Glomerular endothelial cell (primary cell): ENCODE results near the genes CLHC1, FANCL, PEX13 and XPO1.

GRCh38 chr2:55134388-55134862, 84.2 kb upstream of the RTN4 start:
- RAMPAGE, long total RNA: no peak

- RAMPAGE, long total RNA: no peak
These were observed 72.8 kb downstream of the CLHC1 start for GRCh38 chr2:55159263-55159676.

DNA sequence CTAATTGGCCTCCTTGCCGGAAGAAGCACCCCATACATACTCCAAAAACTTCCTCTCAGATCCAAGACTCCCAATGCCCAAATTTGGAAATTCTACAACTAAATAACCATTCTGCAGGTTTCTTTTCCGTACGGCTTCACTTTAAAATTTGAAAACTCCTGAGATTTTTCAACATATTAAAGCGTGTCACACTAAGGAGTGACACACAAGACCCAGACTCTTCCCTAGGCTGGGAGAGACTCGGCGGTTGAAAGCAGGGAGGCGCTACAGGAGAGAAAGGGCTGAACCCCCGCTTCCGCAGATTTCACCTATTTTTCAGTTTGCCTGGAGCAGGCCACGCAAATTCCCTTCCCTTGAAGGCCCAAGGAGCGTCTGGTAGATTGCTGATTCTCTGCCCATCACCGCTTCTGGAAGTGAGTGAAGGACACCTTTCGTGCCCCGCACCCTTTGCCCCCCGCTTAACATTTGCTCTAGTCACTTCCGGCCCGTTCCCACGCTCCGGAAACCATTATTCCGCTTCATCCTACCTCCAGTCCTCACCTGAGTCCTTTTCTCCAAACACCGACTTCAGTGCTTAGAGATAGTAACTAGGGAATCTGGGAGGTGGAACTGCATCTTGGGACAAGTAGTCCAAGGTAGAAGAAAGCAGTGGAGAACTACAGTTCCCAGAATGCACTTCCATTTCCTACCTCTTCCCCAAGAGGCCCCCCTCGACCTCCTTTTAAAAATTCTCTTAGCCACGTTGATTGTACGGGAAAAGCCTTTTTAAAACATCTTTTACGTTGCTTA, at the start of gene CLHC1:
Gene CLHC1, minus strand, starts transcription at position 598 of the 789 bp plus-strand sequence.
- RAMPAGE, long total RNA: no peak

GRCh38 chr2:55625948-55626733, 8.7 kb upstream of the PPP4R3B start:
- RAMPAGE, long total RNA: no peak

DNA sequence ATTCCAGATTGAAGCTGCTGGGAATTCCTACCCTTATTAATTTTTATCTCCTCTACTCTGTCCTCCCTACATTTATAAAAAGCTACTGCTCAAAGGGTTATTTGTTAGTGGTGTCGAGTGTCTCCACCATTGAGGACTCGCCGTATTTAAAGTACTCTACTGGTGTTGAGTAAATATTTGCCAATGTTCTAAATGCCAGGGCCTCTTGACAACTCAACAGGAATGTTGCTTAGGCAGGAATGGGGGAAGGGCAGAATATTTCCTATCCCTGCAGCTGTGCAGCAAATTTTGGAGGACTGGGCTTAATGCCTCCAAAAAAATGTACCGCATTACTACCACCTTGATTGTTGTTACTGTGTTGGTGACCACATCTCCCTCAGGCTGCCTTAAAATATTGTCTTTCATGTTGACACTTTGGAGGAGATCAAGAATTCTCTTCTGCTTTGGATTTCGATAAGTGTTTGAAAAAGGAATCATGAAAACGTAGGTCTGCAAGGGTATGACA, 84.4 kb downstream of the EFEMP1 start:
- RAMPAGE, long total RNA: no peak

- RAMPAGE, long total RNA: no peak
These were observed 891.5 kb downstream of the CCDC85A start for GRCh38 chr2:57075281-57075773.

DNA sequence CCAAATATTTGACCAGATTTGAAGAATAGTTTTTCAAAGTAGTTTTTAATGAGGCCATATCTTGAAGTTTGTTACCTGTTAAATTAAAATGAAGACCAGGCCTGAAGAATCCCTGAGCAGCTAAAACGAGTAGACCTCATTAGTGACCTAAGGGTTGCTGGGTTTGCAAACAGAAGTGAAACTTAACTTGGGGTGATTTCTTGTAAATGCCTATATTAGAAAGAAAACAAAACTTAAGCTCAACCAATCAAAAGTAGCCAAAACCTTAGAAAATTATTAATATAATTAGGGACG, 138.0 kb upstream of the VRK2 start:
- RAMPAGE, long total RNA: no peak

DNA sequence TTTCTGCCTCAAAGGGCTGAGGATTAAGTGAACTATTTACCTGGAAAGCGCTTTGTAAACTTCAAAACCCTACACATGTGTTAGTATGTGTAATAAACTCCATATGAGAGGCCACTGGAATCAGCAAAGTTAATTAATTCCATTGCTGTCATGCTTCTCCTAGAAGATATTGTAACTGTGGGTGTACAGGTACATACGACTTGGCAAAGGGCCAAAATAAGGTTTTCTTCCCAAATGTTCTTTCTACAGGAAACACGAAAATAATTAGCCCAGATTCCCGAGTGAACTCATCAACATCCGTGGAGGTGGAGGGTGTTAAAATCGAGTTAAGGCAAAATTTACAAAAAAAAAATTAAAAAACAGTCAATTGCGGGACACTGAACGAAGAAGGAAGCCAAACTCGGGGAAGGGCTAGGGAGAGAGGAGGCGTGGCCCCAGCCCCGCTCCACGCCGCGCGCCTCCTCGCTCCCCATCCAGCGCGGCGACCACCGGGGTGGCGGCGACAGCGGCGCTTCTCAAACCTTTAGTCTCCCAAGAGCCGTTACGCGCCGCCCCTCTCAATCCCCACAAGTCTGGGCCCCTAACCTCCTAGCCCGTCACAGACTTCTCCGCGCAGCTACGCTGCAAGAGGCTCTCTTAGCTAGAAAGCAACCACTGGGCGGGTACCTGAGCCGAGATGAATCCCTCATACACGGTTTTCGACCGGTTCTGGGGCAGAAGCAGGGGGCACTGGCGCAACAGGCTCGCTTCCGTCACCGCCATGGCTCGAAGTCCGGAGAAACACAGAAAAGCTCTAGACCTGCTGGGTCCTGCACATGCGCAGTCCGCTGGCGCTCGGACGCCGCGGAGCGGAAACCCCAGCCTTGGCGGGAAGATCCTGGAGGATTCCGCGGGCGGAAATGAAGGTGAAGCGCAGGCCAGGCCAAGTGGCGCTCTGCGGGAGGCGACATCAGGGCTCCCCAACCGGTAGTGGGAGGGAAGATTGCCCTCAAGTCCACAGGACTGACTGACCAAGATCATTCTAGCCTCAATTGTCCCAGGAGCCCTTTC, at the start of gene FANCL:
Gene FANCL, minus strand, starts transcription at position 774 of the 1,050 bp plus-strand sequence.
- RAMPAGE, long total RNA: start-site peak on the minus strand centred at position 795 of the sequence, 42 bp wide, 54 and 112 reads in 2 replicates

GRCh38 chr2:60053670-60053989, 499.8 kb downstream of the BCL11A start:
- RAMPAGE, long total RNA: no peak

GRCh38 chr2:60353508-60354342, 199.7 kb downstream of the BCL11A start:
- RAMPAGE, long total RNA: no peak

- RAMPAGE, long total RNA: no peak
These were observed 21.6 kb downstream of the BCL11A start for GRCh38 chr2:60531762-60532359.

DNA sequence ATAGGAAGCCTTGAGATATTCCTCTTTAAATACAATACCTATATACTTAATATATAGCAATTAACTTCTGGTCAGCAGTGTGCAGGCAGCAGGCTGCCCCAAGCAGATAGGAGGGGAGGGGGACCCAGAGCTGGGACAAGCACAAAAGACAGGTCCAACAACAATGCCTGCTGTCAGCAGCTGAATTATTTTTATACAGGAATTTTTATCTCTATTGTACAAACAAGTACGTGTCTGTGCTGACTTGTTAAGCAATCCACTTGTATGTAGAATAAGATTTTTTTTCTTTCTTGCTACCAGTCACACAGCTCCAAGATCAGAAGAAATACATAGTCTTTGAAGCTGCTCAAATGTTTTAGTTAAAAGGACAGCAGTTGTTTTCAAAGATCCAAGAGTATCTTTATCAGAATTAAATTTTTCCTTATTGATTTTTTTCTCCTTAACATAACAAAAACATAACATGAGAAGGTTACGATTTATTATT, 16.7 kb downstream of the BCL11A start:
- RAMPAGE, long total RNA: no peak

- RAMPAGE, long total RNA: no peak
These were observed 50.8 kb downstream of the PAPOLG start for GRCh38 chr2:60806666-60807463.

DNA sequence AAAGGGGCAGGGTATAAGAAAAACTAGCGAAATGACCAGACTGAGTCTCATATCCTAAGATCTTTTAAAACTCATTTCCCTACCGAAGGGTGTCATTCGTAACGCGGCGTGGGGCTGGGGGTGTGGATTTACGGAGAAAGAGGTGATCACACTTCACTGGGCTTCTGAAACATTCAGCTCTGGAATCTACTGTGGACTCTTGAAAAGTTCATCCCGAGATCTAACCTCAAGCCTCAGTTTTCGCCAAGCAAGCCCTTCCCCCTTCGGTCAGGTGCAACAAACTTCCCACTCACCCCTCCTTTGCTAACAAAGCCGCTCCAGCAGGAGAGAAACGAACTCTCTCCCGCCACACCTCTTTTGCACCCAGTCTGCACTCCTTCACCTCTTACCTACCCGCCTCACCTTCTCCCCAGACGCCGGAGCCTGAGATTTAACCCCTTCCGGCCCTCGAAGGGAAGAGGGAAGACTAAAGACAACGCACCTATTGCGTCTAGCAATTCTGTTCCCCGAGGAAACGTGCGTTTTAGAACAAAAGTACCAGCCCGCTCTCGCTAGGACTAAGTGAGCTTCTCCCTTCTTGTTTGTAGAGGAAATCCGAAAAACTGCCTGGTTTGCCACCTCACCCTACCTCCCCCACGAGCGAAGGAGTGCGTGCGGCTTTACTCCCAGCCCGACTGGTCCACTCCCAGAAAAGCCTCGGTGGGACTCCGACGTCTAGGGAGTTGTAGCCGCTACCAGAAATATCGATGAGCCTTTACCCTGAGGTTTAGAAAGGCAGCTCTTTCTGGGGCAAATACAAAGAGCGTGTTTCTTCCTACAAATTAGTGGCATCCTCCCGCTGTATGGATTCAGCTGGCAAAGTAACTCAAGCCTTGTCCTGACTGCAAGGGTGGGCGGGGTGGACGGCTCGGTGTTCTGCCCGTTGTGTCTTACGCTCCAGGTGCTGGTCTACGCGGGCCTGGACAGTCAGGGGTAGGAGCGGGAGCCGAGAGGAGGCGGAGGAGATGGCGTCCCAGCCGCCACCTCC, at the start of gene PEX13:
Gene PEX13, plus strand, starts transcription at position 965 of the 1,027 bp plus-strand sequence.
- RAMPAGE, long total RNA: start-site peak on the minus strand centred at position 439 of the sequence, 60 bp wide, 41 and 30 reads in 2 replicates; start-site peak on the plus strand centred at position 980 of the sequence, 31 bp wide, 287 and 309 reads in 2 replicates

- RAMPAGE, long total RNA: no peak
These were observed 46.1 kb upstream of the C2orf74 start for GRCh38 chr2:61115790-61116398.

DNA sequence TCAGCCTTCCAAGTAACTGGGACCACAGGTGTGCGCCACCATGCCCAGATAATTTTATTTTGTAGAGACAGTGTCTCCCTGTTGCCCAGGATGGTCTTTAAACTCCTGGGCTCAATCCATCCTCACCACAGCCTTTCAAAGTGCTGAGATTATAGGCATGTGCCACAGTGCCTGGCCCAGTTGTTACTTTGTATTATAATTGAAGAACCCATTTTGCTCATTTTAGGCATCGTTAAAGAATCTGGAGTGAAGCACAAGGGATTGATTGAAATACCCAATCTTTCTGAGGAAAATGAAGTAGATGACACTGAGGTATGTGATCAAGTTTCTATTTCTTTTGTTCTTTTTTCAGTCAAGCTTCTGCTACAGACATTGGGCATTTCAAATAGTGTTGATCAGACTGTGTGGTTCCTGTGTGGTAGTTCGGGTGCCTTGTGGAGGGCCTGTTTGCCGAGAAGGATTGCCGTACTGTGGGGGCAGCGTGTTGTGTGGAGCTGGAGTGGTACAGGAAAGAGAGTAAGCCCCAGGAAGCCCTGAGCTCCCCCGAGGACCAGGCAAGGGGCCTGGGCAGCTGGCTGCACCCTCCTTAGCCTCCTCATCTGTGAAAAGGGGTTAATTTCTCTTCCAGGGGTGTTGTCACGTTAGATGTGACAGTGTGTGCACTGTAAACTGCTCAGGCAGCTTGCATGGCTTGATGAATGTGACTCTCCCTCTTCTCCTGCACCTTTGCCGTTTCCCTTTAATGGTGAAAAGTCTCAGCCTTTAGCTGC, 19.3 kb downstream of the C2orf74 start:
- RAMPAGE, long total RNA: no peak

GRCh38 chr2:61443428-61444050, 27.3 kb downstream of the USP34 start:
- RAMPAGE, long total RNA: no peak

DNA sequence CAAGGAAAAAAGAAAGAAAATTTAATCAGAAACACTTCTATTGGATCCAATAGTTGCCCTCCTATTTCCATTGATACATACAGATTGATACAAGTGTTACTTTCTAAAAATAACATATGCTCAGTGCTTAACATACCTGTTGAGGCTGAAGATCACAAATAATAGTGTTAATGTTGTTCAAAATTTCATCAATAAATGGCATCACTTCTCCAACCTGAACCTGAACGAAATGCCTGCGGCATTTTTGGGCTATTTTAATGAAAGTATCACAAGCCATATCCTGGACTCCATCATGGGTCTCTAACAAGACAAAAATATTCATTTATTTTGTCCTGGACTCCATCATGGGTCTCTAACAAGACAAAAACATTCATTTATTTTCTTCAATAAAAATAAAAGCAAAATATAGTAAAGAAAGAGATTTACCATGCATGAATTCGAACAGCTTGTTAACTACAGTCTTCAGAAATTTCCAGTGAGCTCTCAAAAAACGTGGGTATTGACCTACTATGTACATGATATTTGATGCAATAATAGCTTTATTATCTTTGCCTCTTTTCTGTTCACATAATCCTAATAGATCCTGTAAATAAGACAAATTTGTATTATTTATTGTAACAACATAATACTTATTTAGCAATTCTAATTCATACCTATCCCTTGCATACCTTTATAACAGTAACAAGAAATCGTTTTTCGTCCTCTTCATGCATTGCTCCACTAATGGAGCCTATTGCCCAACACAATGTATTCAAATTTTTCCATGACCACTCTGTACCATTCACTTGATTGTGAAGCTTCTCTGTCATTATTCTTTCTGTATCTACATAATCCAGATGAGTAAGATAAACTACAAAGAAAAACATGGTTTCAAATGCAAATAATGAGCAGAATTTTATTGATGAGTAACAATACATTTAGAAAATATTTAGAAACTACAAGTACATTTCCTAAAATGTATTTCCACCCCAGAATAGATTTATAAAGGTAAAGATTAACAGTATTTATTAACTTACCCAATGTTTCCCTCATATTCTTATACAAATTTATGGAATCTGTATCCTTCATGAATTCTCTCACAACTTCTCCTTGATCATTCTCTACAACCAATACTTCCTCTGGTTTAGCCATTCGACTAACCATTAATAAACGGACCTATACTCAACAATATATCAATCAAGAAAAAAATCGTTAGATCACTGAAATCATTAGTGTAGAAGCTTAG, 21.4 kb upstream of the USP34 start:
- RAMPAGE, long total RNA: no peak

- RAMPAGE, long total RNA: start-site peak on the minus strand at chr2:61538231-61538259, 35 and 72 reads in 2 replicates
These were observed at the start of gene XPO1 for GRCh38 chr2:61537673-61538412. Gene XPO1, minus strand, starts transcription at chr2:61538356.

DNA sequence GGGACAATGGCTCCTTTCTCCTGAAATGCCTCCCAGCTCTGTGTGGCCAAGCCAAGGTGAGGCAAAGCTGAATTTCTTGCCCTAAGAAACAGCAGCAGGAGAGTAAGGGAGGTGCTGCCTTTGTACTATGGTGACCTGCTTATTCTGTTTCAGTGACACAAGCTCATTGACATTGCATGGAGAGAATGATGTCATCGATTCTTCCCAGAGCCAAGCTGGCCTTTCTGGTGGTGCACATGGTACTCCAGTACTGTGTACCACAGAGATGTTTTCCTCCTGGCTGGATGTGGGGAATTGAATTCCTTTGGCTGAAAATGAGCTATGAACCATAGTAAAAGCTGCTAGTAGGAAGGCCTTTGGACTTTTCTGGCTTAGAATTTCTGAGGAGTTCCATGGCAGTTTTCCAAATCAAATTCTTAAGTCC, 17.2 kb upstream of the B3GNT2 start:
- RAMPAGE, long total RNA: no peak